Metastatic Liver Carcinoma in the Lung (tissue), 2 donors: ENCODE data around the gene STK17A.

GRCh38 chr7:37942848-37943582 lies 22.6 kb downstream of the EPDR1 start:
- PRO-cap, 2 experiments: peak in 1 of 2 experiments; most common minus-strand start chr7:37942994 (in 1)

DNA sequence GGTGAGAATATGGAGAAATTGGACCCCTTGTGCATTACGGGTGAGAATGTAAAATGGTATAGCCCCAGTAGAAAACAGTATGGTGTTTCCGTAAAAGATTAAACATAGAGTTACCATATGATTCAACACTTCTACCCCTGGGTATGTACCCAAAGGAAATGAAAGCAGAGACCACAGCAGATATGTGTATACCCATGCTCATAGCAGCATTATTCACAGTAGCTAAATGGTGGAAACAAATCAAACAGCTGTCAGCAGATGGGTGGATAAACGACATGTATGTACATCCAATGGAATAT lies 42.4 kb downstream of the STARD3NL start:
- PRO-cap, 2 experiments: no peak in any of the 2 experiments

DNA sequence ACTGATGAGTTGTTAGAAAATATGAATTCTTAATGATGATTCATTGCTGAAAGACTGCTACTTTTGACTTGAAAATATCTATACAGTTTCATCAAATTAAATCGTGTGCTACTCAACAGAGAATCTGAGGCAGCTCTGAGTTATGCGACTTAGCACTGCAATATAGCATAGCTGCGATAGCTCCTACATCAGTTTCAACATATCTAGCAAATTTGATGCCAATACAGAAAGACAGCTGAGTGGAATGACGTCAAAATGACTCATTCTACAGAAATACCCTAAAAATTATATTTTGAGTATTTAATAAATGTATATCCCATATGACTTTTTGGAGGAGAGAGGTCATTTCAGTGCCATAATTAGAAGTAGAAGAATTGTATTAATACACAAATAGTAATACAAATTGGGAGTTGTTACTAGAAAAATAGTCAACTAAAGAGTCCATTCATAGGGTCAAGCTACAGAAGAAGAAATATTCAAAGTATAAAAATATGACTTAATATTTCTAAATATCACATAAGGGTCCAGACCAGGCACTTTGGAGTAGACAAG lies 96.5 kb downstream of the STARD3NL start:
- PRO-cap, 2 experiments: no peak in any of the 2 experiments

- PRO-cap, 2 experiments: no peak in any of the 2 experiments
Measured at GRCh38 chr7:38313698-38314152, 135.7 kb downstream of the STARD3NL start.

DNA sequence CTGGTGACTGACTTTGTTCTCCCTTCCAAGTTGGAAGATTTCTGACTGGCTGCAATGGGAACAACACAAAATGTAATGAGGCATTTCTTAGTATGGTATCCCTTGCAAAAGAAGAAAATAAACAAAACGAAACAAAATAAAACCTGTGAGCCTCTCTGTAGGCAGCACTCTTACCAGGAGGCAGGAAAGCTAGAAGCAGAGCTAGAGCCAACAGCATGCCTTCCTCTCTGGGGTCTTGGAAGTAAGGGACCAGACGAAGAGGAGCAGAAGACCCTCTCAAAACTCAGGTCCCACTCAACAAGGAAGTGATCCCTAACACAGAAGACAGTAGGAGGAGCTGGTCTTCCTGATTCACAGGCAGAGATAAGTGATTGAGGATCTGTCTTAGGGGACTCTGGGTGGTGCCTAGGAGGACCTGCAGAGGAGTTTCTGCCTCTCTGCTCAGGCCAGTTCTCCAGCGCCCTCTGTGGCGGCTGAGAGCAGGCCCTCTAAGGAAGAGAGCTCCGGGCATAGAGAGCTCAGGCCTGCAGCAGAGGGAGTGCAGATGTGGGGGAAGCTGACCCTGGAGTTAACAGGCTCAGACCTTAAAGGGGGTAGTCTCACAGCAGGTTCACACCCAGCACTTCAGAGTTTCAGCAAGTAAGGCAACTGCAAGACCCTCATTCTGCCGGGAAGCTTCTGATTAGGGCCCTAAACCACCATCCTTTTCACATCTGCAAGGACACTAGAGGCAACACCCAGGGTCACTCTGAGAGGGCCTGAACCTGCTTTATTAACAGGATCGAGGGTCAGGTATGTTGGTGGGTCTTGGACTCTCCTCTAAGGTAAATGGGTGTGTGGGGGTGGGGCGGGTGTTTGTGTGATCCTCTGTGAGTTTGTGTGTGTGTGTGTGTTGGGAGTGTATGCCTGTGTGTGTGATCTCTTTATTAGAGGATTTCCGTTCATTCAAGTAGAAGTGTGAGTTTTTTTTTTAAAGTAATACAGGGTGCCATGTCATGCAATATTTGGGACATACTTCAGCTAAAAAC lies 152.9 kb downstream of the STARD3NL start:
- PRO-cap, 2 experiments: no peak in any of the 2 experiments

- PRO-cap, 2 experiments: no peak in any of the 2 experiments
Measured at GRCh38 chr7:38340385-38340812, 162.4 kb downstream of the STARD3NL start.

DNA sequence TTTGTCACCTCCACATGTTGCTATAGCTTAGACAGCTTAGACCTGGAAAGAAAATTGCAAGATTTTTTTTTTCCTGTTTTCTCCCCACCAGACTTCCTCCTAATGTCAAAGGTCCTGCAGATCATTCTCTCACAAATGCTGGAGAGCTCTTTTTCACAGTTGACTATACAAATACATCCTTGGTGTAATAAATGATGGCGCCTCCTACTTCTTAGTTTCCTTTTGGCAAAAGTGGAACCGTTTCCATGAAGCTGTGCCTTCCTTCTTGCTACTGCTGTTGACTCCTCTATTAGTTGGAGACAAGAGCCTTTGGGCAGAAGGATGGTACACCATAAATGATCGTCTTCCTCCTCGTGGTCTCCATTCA lies 36.9 kb downstream of the POU6F2 start:
- PRO-cap, 2 experiments: no peak in any of the 2 experiments

GRCh38 chr7:39016606-39017128 lies 39.0 kb downstream of the POU6F2 start:
- PRO-cap, 2 experiments: no peak in any of the 2 experiments

- PRO-cap, 2 experiments: no peak in any of the 2 experiments
Measured at GRCh38 chr7:39592559-39593039, 26.4 kb downstream of the YAE1 start.

- PRO-cap, 2 experiments: no peak in any of the 2 experiments
Measured at GRCh38 chr7:39720636-39721335, 97.4 kb downstream of the RALA start.

GRCh38 chr7:40546928-40547548 lies 412.2 kb downstream of the SUGCT start:
- PRO-cap, 2 experiments: no peak in any of the 2 experiments

- PRO-cap, 2 experiments: no peak in any of the 2 experiments
Measured at GRCh38 chr7:41047738-41048252, 655.1 kb downstream of the INHBA start.

DNA sequence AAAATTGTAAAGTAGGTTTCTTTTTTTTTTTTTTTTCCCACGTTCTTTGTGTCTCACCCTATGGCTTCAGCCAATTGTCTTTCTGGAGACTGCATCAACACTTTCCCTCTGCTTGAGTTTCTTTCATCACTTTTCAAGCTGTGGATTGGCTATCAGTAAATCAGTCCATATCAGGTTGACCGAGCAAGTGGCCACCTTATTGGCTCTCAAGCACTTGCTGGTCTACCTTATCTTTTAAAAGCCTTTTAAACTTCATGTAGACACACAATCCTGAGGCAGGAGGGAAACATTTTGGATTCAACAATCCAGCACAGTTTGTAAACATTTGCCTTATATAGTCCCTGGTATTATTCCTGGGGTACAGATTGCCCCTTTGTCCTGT lies 288.6 kb downstream of the INHBA start:
- PRO-cap, 2 experiments: peak in 1 of 2 experiments; most common plus-strand start position 263 of the sequence (in 1); most common minus-strand start position 76 of the sequence (in 1)

GRCh38 chr7:41705918-41706843 lies 3.3 kb upstream of the INHBA start:
- PRO-cap, 2 experiments: peak in 1 of 2 experiments; most common plus-strand start chr7:41706088 (in 1); most common minus-strand start chr7:41706008 (in 1)

GRCh38 chr7:42263778-42264561 lies 27.0 kb upstream of the GLI3 start:
- PRO-cap, 2 experiments: no peak in any of the 2 experiments

- PRO-cap, 2 experiments: no peak in any of the 2 experiments
Measured at GRCh38 chr7:43113686-43114278, 1.3 kb downstream of the HECW1 start.

DNA sequence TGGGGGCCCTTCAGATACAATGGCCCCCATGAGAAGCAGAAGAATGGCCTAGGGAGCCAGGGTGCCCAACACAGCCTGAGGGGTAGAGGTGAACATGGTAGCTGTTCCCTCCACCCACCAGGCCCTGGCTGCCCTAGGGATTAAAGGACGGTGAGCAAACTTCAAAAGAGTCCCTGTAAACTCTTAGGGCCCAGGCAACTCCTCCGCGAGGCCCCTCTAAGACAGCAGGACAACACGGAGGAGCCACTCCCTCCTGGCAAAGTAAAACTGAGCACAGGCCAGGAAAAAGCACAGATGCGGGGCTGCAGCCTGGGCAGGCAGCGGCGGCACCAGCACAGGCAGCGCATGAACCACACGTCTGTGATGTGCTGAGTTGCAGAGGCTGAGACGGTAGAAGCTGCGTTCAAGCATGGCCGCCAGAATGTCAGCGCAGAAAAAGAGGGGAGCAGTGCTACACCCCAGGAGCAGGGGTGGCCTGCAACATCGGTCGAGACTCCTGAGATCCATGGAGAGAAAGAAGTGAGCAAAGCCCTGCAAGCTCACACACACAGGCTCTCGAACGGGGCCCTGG lies 46.2 kb upstream of the STK17A start:
- PRO-cap, 2 experiments: no peak in any of the 2 experiments

- PRO-cap, 2 experiments: peak in 2 of 2 experiments; most common plus-strand start chr7:43583110 (in 1)
Measured at GRCh38 chr7:43582688-43583277, at the start of gene STK17A. STK17A (plus strand) TSS chr7:43583108.

- PRO-cap, 2 experiments: no peak in any of the 2 experiments
Measured at GRCh38 chr7:43646555-43647796, 64.1 kb downstream of the STK17A start.

DNA sequence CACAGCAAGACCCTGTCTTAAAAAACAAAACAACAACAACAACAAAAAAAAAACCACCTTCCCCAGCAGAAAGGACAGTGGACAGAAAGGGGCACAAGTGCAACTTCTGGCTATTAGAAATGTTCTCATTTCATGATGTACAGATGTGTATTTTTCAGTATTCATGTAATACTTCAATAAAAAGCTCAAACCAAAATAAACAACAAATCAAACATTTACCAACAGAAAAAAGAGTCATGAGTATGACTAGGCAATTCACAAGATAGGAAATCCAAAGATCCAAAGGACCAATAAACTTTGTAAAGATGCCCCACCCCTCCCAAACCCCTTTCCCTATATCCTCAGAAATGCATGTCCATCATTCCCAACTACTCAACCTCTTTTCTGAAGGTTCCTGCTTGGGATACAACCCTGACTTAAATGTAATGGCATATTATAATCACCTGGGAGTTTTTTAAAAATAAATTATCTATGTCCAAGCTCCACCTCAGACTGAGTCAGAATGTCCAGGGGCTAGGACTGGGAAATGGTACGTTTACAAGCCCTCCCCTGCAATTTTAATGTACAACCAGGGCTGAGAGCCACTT lies 36.7 kb downstream of the COA1 start:
- PRO-cap, 2 experiments: no peak in any of the 2 experiments